Measurements from ENCODE around the gene GRIA2.

- PRO-cap: no peak
These were observed 33.1 kb upstream of the TLR2 start for GRCh38 chr4:153650924-153651383.

- PRO-cap: no peak
These were observed 1.2 kb downstream of the TLR2 start for GRCh38 chr4:153685168-153685838.

DNA sequence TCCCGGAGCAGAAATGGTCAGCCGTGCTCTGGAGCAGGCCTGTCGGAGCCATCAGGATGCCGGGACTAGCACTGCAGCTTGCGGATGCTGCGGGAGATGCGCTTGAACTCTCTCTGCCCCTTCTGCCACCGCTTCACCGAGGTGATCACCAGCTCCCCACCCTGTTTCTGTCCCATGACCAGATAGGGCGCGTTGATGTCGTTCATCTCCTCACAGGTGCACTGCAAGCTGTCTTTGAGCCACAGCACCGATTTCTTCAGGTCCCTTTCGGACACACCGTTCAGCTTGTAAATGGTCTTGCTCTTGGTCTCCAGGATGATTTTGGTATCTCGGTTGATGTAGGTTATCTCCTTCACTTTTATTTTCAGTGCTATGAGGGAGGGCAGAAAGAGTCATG is 7.5 kb downstream of the SFRP2 start:
- PRO-cap: no peak

DNA sequence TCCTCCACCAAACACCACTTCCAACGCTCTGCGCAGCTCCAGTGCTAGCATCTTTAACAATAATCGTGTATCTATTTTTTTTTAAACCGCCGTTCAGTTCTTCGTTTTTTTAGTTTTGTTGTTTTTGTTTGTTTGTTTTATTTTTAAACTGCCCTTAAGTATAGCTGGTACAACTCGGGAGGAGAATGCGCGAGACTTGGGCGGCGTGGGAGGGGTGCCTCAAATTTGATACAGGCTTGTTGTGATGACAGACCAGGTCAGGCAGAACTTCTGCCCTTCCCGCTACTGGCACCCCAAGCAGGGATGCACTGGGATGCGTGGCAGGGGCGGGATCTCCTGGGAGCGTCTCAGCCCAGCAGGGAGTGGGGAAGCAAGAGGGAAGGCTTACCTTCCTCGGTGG is 937 bp downstream of the SFRP2 start:
- PRO-cap: no peak

DNA sequence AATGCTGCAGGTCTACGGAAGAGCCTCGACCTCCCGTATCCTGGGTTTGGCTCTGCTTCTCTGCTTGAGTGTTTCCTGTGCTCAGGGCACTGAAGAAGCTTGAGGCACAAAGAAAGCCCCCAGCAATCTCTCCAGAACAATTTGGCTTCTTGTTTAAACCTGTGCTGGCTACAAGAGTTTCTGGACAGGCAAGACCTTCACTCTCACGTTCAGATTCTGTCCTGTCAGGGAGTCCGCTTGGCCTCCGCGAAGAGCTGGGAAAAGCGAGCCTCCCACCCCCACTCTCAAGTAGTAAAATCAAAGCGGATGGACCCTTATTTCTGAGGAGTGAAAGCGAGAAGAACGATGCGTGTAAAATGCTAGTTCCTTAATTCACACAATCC is 2.9 kb upstream of the SFRP2 start:
- PRO-cap: no peak

DNA sequence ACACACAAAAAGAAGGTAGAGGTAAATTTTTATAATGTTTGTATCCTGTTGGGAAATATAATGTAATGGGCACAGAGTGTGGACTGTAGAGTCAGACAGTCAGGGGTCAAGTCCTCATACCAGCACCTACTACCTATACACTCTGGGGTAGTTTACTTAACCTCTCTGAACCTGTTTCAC is 2.1 kb upstream of the FGB start:
- PRO-cap: no peak

GRCh38 chr4:154591990-154592436 is 1.5 kb upstream of the FGA start:
- PRO-cap: no peak

DNA sequence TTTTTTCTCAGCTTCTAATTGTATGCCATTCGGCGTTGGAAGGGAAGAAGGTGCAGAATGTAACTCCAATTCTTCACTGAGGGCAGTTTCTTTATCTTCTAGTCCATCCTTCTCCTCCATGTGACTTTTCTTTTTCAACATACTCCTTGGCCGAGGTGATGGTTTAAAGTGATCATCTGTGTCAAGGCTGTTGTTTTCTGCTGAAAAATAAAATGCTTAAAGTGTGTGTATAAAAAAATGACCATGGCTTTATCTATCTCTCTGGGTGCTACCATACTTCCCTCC is 8.2 kb downstream of the MAP9 start:
- PRO-cap: no peak

DNA sequence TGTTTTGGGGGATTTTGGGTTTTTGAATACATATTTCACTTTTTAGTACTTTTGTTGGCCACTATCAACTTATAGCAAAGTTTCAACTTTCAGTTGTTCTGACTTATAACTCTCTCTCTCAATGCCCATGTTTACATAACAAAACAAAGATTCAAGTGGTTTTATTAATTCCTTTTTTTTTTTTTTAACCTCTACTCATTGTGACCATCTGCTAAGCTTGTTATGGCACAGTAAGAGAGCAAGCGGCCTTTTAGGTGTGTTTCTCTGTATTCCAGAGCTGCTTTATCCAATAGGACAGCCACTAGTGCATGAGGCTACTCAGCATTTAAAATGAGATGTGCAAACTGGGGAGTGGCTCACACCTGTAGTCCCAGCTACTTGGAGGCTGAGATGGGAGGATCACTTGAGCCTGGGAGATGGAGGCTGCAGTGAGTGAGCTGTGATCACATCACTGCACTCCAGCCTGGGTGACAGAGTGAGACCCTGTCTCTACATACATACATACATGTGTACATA is 20.0 kb downstream of the GUCY1B1 start:
- PRO-cap: no peak

DNA sequence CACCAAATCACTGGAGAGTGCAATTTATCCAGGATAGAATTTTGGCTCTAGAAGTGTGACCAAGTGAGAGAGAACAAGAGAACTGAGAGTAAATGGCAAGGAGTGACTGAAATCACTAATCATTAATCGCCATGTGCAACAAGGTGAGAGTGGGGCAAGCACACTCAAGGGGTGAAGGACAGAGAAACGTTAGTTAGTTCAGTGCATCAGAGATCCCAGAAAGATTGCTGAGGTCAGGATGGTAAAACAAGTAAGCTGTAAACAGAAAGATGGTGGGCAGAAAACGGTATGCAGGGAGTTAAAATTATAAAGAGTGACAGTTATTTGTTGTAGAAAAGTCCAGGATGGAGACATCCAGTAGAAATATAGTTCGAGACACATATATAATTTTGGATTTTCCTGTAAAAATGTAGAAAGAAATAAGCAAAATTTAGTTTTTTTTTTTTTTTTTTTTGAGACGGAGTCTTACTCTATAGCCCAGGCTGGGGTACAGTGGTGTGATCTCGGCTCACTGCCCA is 17.9 kb upstream of the ASIC5 start:
- PRO-cap: no peak

GRCh38 chr4:155908032-155909129 is 4.9 kb downstream of the TDO2 start:
- PRO-cap: no peak

GRCh38 chr4:156762222-156763252 is 209.1 kb downstream of the PDGFC start:
- PRO-cap: no peak

DNA sequence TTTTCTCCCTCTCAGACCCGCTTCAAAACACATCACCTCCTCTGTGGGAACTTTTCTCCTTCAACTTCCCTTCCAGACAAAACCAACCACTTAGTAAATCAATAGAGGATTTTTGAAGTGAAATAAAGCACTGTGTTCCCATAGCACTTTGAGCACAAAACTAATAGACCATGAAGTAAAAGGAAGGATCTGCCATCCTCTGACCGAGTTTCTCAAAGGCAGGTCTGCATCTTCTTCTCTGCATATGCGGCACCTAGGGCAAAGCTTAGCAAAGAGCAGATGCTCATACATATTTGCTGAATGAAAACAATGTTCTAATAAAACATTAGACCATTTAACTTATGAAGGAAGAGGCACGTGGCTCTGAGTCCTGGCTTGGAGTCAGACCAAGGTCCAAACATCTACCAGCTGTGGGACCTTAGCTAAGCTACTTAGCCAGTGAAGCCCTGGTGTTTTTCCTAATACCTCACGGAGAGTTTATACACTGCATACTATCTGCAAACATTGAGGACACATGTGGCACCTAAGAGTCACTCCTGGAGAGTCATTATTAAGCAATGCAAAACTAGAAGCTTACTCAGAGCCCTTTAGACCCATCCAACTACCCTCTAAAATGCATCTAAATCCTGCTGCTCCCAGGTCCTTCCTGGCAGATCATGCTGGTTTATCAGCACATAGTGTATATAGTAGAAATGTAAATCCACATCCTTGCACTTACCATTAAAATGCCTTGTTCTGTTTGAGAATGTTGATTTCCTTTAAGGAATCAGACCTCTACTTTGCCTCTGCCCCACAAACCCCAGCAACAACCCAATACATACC is 9.1 kb downstream of the PDGFC start:
- PRO-cap: no peak

DNA sequence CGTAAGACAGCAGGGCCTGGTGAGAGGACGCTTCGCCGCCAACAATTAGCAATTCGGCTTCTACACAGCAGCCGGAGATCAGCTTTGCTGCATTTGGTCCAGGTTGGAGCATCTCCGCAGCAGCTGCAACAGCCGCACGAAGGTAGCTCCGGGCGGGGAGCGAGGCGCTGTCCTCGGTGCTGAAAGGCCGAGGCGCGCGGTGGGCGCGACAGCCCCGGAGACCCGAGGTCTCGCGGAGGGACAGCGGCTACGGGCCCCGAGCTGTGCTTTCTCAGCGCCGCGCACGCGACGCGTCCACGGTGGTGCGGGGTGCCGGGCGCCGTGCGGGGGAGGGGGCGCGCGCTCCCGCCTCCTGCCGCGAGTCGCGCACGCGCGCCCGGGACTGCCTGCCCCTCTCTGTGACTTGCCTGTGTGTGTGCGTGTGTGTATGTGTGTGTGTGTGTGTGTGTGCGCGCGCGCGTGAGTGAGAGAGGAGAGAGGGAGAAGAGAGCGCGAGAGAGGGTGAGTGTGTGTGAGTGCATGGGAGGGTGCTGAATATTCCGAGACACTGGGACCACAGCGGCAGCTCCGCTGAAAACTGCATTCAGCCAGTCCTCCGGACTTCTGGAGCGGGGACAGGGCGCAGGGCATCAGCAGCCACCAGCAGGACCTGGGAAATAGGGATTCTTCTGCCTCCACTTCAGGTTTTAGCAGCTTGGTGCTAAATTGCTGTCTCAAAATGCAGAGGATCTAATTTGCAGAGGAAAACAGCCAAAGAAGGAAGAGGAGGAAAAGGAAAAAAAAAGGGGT is at the start of gene GRIA2:
TSS of gene GRIA2 (plus strand) at position 504 of the 789 bp plus-strand sequence.
- PRO-cap: no peak

- PRO-cap: no peak
These were observed 2.4 kb downstream of the GRIA2 start for GRCh38 chr4:157222823-157223397.

DNA sequence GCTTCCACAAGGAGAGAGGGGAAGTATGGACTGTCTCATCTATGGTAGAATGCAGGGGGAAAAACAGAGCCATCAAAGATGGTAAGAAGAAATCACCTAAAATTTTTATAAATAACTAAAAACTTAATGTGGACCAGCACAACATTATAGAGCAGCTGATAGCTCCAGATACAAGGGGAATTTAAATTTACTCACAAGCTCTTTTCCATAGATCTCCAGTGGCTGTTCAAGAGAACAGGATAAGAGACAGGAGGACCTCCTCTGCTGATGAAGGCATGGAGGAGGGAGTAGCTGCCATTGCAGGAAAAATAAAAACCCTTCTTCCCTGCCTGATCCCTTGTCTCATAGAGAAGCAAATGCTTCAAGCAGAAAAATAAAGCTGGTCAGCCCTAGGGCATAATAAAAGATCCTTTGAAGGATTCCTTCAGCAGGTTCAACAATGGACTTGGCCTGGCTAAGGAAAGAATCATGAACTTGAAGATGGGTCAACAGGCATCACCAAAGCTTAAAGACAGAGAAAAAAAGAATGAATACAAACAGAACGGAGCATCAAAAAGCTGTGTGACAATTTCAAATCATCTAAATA is 113.5 kb downstream of the GASK1B start:
- PRO-cap: no peak

GRCh38 chr4:158182044-158182464 is 9.2 kb upstream of the GASK1B start:
- PRO-cap: no peak

GRCh38 chr4:158705997-158706511 is 17.1 kb downstream of the PPID start:
- PRO-cap: no peak

DNA sequence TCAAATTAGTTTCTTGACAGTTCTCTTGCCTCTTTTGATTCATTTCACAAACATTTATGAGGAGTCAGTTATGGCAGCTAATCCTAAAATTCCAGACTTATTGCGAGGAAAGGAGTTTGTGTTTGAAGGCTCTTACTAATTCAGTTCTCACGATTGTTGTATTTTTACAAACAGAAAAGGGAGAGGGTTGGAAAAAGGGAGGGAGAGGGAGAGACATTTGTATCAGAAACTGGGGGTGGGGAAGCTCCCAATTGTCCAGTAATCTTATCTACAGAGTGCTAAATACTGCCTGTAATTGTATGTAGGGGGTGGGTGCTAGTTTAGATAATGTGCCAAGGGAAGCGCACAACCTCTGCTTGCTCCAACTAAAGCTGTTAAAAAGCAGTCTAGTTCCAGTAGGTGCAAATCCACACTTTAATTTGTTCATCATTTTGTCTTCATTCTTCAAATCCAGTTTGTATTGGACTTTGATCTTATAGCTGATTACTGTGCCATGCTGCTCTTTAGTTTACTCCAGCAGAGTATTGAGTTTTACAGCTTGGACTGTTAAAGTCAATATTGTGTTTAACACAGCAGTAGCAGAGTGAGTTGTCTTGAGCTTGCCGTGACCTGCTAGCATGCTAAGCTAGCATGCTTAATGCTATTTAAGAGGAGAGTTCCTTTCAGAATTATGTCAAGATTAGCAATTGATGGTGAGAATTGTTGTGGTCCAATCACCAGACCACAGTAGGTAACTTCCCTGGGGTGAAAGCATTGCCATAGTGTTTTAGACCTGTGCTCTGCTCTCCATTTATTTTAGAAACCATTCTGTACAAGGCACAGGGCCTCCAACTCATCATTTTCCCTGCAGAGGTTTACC is 13.9 kb downstream of the FNIP2 start:
- PRO-cap: no peak

DNA sequence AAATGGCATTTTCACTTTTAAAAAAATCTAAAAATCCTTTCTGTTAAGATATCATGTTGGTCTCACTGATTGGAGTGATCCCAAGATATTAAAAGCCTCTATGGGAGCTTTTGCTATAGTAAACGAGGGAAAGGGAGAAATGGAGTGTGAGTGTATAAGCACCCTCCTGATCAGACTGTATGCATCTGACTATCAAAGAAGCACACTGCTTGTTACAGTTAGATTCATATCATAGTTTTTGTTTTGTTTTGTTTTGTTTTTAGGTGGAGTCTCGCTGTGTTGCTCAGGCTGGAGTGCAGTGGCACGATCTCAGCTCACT is 34.8 kb downstream of the FNIP2 start:
- PRO-cap: no peak